GM23248 (cell line): Measurements from ENCODE around the genes SLC30A9, GABRA4 and SLC10A4.

DNA sequence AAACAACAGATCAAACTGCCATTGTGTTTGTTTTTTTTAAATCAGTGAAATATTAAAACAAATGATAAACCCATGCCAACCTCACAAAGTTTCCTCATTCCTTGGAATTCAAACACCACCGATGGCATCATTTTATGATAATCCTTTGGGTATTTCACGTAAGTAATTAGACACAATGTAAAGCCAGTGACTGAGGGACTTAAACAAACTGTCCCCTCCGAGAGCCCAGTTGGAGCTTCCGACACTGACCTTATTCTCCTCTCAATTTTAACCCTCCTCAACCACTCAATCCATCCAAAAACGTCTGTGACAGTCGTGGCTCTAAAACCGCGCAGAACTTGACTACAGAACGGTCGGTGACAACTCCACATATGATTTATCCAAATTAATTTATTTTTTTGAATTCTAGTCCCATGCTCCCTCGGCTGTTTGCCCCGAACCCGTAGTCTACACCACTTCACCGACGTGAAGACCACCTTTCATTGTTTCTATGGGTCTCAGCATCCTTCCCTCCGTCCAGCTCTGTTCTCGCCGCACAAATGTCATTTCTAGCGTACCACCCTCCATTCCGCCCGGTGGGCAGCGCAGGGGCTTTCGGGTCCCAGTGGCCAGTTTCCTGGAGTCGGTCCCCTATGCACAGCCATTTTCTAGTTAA is 1.1 kb downstream of the APBB2 start:
- RAMPAGE, long total RNA: no peak

DNA sequence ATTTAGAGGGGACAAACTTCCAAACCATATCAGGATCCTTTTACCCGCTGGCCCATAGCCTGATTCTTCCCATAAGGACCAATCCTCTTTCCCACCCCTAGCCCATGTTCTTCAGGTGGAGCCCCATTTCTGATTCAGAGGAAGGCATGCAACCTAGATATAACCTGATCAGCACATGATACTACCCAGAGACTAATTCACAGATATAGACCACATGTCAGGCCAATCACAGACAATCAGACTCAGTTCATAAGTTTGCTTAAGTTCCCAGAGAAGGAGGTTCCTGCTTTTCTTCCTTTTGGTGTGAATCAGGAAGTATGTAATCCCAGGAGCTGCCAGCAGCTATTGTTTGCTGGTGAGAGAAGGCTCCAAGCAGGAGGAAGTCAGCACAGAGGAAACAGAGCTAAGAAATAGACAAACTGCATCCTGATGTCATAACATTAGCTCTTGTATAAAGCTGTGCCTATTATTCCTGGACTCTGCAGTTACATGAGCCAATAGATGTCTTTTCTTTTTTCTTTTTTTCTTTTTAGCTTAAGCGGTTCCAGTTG is 50.8 kb downstream of the UCHL1 start:
- RAMPAGE, long total RNA: no peak

GRCh38 chr4:41359428-41359755 is 102.7 kb downstream of the UCHL1 start:
- RAMPAGE, long total RNA: no peak

DNA sequence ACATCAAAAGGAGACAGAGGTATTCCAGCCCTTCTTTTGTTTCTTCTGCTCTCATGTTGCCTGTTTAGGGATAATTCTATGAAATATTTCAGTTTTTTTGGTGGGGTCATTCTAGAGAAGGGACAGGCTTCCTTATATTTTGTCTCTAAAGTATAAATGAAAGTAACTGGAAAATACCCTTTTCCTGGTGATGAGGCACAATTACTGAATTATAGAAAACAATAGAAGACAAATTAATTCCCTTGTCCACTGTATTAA is 36.5 kb upstream of the LIMCH1 start:
- RAMPAGE, long total RNA: no peak

- RAMPAGE, long total RNA: no peak
Measured at GRCh38 chr4:41934480-41934847, 765 bp upstream of the TMEM33 start.

DNA sequence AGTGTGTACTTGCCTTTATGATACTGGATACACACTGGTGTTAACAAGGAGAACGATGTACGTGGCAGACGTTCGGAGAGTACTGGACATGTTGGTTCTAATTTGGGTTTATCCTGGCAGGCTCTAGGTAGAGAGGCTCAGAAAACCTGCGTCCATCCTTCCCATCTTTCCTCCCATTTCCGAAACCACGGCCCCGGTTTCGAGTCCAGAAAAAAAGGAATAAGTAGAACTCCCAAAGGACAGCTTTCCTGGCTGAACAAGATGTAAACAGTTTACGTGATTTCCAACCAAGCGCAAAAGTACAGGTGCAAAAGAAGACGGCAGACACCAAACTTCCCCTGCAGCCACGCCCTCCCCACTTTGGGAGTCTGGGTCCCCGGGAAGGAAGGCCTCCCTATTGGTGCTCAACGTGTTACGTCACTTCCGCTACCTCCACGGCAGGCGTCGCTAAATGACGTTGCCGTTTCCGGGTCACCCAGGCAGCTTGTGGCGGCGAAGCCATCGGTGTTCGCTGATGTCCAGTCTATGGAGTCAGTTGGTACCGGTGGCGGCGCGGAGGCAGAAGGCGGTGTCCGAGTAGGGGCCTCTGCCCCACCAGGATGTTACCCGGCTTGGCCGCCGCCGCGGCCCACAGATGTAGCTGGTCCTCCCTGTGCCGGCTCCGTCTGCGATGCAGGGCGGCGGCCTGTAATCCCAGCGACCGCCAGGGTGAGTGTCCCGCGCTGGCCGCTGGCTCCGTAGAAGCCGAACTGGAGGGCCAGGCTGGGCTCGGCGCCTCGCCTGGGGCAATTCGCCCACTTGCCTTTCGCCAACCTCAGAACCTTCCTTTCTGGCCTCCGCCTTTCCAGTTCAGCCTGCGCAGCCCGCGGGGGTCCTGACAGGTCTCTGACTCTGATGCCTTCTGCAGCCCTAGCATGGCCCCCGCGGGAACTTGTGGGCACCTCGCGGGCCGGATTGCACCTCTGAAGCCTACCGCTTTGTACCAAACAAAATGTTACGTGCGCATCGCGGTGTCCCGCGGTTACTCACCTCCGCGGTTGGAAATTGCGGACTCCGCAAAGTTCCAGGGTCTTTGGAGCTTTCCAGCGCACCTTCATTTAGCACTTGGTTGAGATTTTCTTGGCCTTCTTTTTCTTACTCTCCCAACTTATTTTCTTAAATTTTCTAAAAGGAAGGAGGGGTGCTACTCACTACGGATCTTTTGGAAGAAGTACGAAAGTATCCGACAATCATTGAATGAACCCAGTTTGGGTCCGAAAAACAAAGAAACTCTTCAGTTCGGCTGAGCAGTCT is at the start of gene SLC30A9:
Gene SLC30A9, plus strand, starts transcription at position 478 of the 1,293 bp plus-strand sequence.
- RAMPAGE, long total RNA: start-site peak on the plus strand centred at position 490 of the sequence, 61 bp wide, 630 and 364 reads in 2 replicates

DNA sequence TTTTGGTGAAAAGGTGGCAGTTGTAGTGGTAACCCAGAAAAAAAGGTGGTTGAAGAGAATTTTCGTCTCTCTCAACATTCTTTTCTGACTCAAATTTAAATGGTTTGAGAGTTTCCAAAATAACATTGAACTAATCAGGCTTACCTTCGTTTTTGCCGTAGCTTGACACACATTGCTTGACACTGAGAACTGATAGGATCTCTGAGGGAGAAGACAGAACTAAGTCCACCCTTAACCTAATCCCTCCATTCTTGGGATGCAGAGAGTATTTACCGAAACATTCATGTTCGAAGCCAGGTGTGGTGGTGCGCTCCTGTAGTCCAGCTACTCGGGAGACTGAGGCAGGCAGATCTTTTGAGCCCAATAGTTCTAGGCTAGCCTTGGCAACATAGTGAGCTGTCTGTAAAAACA is 1.0 kb downstream of the SLC30A9 start:
- RAMPAGE, long total RNA: no peak

GRCh38 chr4:45174789-45175110 is 448.4 kb upstream of the GNPDA2 start:
- RAMPAGE, long total RNA: no peak

- RAMPAGE, long total RNA: no peak
Measured at GRCh38 chr4:45476776-45477136, 647.1 kb downstream of the GABRG1 start.

- RAMPAGE, long total RNA: no peak
Measured at GRCh38 chr4:46390409-46390916, 535 bp upstream of the GABRA2 start.

DNA sequence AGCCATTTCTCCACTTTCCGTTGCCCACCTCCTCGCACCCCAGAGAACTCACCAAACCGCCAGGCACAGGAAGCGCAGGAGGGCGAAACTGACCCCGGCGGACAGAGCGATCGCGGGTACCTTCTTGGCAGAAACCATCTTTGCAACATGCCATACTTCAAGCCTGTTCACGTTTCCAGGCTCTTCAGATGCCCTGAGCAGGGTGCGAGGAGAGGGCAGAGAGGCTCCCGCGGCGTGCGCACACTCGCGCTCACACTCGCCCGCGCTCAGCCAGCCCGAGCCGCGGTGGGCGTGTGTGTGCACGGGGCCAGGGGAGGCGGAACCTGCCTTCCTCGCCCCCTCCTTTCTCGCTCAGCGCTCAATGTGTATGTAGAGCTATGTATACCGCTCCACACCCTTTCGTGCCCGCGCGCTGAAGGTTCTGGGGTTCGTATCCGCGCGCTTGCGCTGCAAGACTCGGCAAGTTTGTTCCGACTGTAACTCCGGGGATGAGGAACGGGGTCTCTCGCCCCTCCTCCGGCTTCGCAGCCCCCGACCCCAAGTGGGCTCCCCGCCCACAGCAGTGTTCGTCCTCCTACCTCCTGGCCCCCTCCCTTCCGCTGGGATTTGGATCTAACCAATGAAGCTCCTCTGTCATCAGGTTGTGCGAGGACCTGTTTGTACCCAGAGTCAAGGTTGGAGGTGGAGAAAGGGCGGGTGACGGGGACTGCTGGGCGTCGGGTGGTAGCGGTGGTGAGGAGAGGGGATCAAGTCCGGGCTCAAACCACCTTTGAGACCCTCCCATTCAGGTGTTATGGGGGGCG is at the start of gene GABRA4:
Gene GABRA4, minus strand, starts transcription at position 295 of the 803 bp plus-strand sequence.
- RAMPAGE, long total RNA: no peak

- RAMPAGE, long total RNA: no peak
Measured at GRCh38 chr4:47032120-47032545, 766 bp downstream of the GABRB1 start.

- RAMPAGE, long total RNA: no peak
Measured at GRCh38 chr4:47486187-47486789, 1.2 kb downstream of the ATP10D start.

- RAMPAGE, long total RNA: no peak
Measured at GRCh38 chr4:48127369-48128542, 6.3 kb downstream of the TXK start.

- RAMPAGE, long total RNA: no peak
Measured at GRCh38 chr4:48193473-48194008, 59.5 kb upstream of the TXK start.

DNA sequence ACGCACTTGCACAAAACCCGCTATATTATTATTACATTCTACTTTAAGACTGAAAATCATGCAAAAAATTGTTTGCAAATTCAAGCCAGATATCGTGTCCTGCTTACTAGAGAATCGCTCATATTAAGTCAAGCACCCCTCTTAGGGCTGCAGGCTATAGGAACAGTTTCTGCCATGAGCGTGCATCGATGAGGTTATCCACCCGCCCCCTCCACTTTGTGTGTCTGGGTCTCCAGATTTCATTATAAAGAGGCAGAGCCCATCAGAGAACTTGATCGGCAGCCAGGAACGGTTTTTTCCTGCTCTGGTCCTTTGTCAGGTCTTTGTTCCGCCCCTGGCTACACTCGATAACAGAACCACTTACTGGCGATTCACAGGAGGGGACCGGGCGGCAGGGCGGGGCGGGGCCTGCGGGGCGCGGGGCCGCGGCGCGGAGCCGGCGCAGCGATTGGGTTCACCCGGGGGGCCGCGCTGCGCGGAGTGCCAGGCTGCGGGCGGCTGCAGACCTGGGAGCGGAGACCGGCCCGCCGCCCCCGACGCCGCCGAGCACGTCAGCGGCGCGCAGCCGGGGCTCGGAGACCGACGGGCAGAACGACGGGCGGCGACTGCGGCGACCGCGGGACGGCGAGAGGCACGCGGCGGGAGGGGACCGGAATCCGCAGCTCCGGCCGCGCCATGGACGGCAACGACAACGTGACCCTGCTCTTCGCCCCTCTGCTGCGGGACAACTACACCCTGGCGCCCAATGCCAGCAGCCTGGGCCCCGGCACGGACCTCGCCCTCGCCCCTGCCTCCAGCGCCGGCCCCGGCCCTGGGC is at the start of gene SLC10A4:
Gene SLC10A4, plus strand, starts transcription at position 457 of the 817 bp plus-strand sequence.
- RAMPAGE, long total RNA: no peak

DNA sequence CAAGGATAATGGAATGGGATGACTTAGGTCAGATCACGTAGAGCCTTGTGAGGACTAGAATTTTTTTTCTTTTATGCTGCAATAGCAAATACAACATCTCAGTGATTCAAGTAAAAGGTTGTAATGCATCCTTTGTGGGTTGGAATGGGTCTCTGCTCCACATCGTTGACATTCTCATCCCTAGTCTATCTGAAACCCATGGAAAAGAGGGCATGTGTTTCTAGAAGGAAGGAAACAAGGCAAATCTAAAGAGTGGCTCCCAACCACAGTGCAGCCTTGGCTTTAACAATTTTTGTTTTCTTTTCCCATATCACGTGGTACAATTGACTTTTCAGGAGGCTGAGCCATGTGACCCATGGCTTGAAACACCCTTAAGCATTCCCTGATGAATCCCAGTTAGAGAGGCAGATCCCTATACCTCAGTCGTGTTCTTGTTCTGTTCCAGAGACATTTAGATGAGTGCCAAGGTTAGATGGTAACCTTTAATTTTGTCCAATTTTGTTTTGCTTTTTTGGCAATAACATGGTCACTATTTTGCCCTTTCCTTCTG is 12.8 kb downstream of the DCUN1D4 start:
- RAMPAGE, long total RNA: no peak

DNA sequence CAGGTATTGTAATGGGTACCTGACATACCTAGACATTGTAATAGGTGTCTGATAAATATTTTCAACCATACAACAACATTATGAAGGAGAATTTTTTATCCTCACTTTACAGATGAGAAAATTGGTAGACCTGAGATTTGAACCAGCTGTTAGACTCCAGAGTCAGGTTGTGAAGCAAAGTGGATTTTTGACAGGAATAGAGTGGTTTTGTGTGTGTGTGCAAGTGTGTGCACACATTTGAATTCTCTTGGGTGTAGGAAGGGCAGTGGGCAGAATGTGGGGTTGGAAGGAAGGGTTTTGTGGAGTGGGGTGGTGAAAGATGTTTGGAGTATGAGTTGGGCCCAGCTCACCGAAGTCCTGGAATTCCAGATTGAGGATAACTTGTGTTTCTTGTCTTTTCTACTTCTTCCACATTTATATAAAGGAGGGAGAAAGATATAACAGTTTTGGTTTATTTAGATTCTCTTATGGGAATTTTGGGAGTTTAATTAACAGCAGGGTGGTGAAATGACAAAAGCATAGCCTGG is 18.2 kb downstream of the DCUN1D4 start:
- RAMPAGE, long total RNA: no peak

DNA sequence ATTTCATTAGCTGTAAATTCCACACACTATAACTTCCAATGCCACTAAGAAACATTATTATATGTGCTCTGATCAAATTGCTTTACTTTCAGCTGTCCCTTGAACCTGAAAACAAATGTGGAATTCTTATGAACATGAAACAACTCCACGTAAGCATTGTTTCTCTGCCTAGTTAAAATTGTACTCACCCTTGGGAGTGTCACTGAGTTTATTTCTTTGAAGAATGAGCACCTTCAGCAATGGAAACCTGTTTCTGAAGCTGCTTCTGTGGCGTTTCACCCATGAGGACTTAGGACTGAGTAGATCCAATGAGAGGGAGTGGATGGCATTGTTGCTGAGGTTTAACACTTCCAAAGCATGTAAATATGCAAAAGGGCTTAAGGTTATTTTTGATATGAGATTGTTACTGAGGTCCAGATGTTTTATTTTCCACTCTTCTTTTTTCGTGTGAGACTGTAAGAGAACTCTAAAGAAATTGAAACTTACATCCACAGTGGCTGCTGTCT is 3.2 kb downstream of the LRRC66 start:
- RAMPAGE, long total RNA: no peak

DNA sequence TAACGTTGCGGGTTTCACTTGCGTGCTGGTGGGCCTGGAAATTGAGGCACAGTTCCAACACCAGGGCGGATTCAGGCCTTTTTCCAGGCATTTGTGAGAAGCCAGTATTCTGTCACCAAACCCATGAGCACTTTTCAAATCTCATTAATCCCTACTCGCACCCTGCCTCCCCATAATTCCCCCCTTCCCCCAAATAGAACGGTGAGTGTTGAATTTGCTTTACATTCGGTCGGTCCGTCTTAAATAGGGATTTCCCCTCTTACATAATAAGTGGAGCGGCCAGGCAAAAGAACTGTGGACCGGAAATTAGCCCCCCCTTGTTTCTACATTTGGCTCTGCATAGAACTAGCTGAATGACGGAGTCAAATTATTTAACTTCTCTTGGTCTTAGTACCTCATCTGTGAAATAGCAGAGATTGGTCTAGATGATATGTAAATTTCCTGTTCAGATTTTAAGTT is 1.2 kb downstream of the SPATA18 start:
- RAMPAGE, long total RNA: no peak